Daoy (cell line): ENCODE measurements around the genes AMIGO1 and GNAT2.

DNA sequence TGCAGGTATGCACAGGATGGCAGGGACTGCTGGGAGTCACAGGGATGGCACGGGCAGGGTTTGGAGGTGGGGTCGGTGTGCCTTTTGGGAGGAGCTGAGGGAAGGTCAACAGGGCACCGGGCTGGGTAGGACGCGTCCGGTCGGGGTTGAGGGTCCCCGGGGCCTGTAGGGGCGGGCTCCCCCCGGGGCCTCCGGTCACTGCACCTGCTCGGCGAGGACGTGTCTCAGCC is 396 bp downstream of the AMIGO1 start:
- RAMPAGE, long total RNA: no peak

DNA sequence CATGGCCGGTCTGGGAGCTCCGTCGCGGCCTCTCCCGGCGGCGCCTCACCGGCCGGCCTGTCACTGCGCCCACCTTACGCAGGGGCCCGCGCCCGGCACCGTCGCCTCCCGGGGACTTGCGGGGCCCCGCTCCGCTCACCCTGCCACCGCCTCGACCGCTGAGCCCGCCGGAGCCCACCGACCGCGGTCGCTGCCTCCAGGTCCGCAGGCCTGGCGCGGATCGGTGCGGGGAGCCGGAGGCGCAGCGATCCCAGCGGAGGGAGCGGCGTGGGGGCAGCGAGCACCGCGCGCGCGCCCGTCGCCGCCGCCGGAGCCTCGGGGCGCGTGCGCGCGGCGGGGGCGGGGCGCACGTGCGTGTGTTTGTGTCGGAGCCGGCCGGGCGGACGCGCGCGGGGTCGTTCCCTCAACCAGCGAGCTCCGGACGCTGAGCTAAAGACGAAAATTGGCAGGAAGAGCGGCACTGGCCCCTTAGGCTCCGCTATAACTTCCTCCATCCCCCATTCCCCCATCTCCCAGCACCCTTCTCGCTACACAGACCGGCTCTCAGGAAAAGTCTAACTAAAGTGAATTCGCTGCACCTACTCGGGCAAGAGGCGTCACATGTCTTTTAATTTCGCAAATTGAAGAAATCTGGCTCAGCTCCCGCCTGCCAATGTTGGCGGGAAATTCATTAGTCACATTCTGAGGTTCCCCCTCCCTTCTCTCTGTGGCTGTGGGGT is at the start of gene AMIGO1:
AMIGO1 (minus strand) TSS at position 282 of the 719 bp plus-strand sequence.
- RAMPAGE, long total RNA: no peak

DNA sequence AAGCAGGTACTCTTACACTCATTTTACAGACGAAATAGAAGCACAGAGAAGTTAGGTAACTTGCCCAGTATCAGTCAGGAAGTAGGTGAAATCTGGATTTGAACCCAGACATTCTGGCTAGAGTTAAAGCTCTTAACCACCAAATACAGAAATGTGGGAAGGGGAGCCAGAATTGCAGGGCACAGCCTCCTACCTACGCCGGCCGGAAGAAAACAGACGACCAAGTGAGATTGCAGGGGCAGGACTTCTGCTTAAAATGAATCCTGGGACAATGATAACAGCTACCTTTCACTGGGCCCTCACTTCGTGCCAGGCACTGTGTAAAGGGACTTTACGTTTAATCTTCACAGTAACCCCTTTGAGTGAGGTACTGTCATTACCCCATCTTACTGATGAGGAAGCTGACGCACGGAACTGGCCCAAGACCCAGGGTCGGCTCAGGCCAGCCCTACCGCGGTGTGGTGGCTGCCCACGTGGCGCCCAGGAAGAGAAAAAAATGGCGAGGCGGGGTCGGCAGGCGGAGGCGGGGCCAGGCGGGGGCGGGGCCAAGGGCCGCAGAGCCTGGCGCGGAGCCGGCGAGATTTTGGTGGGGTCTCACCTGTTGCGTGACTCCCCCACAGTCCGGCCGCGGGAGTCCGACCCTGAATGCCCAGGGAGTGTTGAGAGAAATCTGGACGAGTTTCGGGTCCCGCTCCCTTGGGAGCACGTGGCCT is at the start of gene GNAT2:
GNAT2 (minus strand) TSS at position 327 of the 713 bp plus-strand sequence.
- RAMPAGE, long total RNA: no peak

- RAMPAGE, long total RNA: no peak
Measured at GRCh38 chr1:109623333-109624385, 4.0 kb downstream of the AMPD2 start.

DNA sequence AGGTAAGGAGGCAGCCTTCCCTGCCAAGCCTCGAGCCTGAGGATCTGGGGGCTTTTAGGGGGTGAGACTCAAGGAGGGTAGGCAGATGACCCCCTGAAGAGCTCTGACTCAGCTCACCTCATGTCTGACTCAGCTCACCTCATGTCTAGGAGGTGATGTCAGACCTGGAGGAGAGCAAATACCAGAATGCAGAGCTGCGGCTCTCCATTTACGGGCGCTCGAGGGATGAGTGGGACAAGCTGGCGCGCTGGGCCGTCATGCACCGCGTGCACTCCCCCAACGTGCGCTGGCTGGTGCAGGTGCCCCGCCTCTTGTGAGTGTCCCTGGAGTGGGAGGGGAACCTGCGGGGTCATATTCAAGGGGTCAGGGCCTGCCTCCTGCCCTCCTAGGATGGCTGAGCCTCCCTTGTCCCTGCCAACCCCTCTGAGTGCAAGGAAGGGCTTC is 8.9 kb downstream of the AMPD2 start:
- RAMPAGE, long total RNA: no peak

- RAMPAGE, long total RNA: no peak
Measured at GRCh38 chr1:109748622-109749023, 7.8 kb upstream of the GSTM3 start.

DNA sequence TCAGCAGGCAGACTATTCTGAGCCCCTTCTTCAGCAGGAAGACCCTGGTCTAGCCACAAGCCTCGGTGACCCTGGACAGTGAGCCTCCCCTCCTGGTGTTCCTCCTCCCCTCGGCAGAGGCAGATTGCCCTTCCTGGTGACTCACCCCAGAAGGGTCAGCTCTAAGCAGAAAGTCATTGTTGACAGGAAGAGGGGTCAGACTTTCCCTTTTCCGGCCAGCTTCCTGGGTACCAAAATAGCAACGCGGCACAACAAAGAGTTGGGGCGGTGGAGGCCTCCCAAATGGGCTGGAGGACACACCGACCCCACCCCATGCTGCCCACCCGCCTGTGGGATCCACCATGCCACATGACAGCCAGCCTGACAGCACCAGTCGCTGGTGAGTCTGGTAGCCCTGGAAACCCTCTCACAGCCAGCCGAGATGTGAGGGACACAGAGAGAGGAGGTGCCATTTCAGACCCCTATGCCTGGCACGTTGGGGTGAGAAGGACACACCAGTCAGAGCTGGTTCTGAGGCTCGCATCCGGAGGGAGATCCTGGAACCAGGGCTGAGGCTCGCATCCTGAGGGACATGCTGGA is 14.7 kb upstream of the CSF1 start:
- RAMPAGE, long total RNA: no peak

DNA sequence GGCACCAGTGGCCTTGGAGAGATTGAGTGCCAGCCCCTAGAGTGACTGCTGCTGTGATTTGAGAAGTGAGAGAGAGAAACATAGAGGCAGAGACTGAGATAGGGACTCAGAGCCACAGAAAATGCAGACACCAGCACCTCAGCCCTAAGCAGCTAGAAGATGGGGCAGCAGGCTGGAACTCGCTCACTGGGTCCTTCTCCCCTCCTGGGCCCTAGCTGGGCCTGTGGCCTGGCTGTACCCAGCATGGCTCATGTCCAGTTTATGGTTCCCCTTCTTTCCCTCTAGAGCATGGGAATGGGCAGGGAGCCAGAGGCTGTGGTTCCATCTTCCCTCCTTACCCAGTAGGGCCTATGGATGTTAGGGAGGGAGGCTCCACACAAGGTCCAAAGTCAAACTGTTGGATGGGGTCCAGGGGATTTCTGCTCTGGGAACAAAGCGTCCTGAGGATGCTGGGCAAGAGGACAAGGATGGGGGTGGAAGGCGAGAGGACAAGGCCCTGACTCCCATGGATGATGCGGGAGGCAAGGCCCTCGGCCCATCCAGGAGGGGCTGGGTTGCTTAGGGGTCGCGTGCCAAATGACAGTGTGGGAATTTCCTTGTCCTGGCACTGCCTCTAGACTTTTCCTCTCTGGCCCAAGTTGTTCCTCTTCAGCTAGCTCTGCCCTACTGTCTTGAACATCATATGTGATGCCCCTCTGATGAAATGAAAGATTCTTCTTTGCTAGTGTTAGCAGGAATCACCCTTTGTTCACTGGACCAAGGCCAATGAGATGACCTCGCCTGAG is 17.2 kb downstream of the CSF1 start:
- RAMPAGE, long total RNA: no peak

DNA sequence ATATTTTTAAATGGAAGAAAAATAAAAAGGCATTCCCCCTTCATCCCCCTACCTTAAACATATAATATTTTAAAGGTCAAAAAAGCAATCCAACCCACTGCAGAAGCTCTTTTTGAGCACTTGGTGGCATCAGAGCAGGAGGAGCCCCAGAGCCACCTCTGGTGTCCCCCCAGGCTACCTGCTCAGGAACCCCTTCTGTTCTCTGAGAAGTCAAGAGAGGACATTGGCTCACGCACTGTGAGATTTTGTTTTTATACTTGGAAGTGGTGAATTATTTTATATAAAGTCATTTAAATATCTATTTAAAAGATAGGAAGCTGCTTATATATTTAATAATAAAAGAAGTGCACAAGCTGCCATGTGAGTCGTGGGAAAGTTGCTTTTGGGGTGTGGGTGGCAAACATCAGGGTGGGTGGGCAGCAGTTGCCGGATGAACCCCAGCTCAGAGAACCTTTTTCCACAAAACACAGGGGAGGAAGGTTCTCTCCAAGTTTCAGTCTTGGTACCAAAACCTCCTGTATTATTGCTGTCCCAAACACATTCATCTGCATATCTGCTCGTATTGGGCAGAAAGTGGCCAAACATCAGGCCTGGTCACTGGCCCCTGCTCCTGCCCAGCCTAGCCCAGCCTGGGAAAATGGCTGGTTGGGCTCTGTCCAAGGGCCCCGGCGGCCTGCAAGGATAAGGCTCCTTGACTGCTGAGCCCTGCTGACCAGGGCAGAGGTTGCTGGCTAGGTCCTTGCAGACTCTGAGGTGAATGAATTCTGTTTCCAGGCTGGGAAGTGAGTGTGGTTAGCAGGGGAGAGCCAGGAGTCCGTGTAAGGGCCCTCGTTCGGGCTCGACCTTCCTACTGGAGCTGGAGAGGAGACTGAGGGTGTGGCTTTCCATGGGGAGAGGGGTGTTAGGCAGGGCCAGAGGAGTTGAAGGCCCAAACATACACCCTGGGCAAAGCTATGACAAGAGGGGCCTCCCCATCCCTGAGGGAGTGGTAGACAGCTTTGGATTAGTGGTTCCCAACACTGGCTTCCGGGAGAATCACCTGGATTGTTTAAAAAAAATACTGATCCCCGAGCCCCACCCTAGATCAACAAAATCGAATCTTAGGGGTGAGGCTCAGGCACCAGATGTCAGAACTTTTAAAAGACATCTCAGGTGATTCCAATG is 20.4 kb downstream of the CSF1 start:
- RAMPAGE, long total RNA: no peak

DNA sequence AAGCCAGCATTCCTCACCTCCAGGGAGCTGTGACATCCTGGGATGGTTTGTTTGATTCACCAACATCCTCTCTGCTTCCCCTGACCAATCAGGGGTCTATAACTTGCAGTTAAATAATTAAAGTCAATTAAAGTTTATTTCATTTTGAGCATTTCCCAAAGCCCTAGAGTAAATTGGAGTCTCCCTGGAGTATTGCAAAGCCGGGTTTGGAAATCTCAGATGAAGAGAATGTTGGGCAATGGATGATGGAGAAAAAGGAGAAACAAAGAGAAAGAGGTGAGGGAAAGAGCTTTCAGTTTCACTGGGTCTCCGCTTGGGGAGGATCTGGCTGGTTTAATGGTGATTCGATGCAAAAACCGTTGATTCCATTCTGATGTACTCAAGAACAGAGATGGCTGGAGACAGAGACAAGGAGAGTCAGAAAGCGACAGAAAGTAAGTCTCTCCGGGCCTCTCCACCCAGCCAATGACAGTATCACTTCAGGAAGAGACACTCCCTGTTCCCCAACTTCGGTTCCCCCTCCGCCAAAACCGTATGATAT is 12.8 kb upstream of the ALX3 start:
- RAMPAGE, long total RNA: no peak

- RAMPAGE, long total RNA: no peak
Measured at GRCh38 chr1:110210804-110211838, 1.0 kb downstream of the KCNC4 start.

GRCh38 chr1:110606956-110608164 is 1.2 kb upstream of the KCNA2 start:
- RAMPAGE, long total RNA: no peak

DNA sequence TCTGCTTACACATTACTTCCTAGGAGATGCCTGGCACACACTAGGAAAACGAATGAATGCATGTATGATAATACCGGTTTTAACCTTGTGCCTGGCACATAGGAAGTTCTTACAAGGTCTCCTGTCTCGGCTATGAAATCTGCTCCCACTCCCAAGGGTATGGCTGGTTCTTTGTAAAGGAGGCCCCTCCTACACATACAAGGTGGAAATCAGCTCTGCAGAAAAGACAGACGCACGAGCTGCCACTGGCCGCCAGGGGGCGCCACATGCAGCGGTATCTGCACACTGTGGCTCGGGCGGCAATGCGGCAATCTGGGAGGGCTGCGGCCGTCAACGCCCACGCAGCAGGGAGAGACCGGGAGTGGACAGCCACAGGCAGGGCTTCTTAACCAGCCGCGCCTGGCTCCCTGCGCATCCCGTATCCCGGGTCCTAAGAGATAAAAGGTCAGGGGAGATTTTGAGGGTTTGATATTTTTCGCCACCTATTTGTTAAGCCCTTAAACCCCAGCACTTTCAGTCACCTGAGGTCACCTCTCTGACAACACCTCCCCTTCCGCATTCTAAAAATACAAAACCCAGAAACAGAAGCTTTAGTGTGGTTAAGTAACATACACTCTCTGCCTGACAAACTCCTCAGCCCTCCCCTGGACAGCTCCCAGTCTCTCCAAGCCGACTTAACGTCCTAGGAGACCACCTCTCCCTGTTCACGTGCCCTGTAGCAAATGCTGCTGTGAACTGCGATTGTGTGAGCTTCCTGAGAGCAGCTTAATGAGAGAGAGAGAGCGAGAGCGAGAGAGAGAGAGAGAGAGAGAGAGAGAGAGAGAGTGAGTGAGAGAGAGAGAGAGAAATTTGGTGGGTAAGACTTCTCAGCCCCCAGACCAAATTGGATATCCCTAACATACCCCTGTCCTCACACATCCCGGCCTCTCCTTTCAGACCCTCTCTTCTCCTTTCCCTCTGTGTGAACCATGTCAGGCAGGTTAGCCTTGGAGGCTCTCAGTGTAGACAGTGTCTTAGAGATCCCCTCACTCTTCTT is 13.4 kb upstream of the KCNA2 start:
- RAMPAGE, long total RNA: no peak

DNA sequence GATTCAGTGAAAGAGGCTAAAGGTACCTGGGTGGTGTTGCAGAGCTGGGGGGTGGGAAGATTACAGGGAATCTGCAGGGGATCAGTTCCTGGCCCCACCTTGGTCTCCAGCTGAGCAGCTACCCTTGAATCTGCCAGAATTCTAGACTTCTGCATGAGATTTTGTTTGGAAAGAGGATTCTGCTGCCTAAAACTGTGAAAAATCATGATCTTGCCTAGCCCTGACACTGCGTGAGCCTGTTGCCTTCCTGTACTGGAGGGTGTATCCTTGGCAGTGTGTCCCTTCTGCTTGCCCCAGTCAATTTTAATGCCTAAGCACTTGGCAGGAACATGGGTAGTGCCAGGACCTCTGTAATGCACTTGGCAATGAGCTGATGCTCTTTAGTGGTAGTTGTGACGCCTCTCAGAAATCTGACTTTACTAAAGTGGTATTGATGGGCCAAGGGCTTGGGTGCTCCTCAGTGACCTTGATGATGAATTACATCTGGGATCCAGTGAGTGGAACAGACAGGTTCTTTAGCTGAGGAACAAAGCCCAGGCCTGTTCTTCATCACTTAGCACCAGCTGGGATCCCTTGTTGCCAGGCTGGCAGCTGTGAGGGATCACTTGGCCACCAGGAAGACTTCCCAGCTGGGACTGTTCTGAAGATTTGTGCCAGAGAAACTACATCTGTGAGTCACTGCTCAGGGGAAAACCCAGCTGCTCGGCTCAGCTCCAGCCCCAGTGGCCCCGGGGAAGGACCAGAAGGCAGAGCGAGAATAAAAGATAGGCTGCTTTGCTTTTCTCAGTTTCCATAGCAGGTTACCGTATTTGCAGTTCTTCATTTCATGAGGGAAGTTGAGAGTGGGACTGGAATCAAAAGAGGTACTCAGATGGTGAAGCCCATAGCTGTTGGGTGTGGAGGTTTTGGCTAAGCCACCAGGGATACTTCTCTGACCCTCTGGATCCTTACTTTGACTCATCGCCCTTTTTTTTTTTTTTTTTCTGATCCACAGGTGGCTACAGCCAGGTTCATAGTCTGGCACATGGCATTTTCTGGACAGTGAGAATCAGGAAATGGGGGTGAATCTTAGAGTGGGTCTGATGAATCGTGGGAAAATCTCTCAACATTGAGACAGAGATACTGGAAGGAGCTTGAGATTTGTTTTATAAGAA is 28.5 kb upstream of the KCNA2 start:
- RAMPAGE, long total RNA: no peak

DNA sequence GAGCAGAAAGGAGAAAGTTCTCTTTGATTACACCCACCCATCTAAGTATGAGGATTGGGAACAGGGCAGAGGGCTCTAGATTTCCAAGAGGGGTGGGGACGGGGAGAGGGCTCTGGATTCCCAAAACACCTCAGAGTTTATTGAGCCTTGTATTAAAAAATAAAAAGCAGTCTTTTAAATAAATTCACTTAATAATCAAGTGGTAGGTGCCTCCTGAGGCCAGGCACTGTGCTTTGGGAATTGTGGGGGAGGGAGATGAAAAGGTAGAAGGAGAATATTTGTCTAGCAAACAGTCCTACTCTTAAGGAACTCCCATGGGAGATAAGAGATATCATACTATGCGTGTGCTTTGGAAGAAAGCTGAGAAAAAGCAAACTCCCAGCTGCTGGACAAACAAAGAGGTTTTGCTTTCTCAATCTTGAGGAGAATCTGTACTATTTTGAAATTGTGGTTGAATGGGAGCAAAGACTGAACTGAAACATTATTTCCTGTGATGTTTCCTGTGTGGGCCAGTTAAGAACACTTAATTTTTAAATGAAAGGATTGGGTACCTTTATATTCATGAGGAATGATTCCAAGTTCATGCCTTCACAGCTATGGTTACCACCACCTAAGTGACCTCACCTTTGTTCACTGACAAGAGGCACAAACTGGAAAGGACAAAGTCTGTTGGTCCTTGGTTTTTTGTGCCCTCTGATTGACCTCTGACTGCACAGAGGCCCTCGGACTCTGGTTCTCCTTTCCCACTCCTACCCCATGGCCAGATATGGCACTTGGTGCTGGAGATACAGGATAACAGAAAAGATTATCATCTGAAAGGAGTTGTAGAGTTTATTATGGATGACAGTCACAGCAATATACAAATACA is 1.4 kb downstream of the CD53 start:
- RAMPAGE, long total RNA: no peak

DNA sequence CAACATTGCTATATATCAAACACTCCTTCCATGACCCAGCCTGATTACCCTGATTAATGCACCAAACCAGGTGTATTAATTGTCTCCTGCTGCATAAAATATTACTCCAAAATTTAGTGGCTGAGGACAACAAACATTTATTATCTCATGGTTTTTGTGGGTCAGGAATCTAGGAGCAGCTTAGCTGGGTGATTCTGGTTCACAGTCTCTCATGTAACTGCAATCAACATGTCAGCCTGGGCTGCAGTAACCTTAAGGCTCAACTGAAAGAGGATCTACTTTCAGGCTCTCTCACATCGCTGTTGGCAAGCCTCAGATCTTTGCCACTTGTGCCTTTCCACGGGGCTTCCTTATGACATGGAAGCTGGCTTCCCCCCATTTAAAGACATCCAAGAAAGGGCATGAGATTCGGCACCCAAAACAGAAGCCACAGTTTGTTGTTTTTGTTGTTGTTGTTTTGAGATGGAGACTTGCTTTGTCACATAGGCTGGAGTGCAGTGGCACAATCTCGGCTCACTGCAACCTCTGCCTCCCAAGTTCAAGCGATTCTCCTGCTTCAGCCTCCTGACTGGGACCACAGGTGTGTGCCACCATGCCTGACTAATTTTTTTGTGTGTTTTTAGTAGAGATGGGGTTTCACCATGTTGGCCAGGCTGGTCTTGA is 27.1 kb downstream of the CD53 start:
- RAMPAGE, long total RNA: no peak

- RAMPAGE, long total RNA: no peak
Measured at GRCh38 chr1:110905798-110906016, 32.8 kb downstream of the CD53 start.

- RAMPAGE, long total RNA: no peak
Measured at GRCh38 chr1:110916767-110917355, 43.9 kb downstream of the CD53 start.

DNA sequence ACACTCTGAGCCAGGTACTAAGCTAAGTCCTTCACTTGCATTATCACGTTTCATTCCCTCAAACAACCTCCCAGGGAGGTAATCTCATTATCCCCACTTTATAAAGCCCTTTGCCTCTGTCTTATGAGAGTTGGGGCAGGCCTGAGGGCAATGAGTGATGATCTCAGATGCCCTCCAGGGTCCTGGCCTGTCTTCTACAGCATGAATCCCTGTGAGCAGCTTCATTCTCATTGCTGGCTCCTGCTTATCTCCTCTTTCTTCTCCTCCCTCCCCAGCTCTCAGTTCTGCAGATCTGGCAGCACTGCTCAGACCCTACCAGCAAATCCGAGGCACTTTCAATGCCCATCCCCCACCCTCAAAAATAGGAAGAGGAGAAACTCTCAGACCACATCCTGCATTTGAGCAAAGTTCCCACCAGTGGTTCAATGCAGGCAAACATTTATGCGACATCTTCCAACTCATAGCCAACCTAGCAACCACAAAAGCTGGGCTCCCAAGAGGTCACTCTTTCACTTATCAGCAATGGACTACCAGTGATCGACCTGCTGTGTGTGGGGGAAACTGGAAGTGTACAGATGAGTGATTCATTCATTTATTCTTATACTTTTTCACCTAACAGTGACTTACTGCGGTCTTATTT is 5.9 kb upstream of the CHI3L2 start:
- RAMPAGE, long total RNA: no peak

DNA sequence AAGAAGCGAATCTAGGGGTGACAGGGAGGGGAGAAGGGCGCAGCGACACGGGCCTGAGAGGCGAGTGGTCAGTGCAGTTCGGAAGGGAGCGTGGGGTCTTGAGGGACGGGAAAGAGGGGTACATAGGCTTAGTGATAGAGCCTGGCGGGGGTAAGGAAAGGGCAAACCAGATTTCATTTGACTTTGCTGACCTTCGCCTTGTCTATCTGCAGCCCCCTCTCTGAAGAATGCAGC is 278 bp downstream of the ATP5PB start:
- RAMPAGE, long total RNA: no peak